ENCODE measurements around the genes DNAJB1 and AKAP8L.

DNA sequence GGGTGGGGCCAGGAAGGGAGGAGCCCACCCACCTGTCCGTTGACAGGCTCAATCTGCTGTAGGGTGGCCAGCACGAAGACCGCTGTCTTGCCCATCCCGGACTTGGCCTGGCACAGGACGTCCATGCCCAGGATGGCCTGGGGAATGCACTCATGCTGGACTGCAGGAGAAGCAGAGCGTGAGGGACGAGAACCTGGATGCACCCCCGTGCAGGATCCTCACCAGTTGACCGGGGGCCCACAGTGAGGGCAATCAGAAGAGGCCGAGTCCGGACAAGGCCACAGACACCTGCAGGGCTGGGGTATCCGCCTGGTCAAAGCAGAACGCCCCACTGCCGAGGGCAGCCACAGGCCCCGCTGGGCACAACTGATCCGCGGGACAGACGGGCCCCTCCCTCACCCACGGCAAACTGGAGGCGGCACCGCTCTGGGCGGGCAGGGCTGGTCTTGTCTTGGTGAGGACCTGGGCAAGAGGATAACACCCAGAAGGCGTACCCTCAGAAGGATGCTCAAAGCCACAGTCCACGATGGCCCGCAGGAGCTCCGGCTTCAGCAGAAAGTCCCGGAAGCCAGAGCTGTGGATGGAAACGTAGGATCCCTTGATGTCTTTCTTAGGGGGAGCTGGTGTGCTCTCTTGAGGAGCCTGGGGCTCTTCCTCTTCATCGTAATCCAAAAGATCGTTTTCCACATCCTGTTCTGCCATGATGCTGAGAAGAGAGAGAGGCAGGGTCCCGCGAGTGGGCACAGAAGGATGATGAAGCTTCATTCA, 6.4 kb downstream of the DDX39A start:
- PRO-cap = no peak
- RAMPAGE, long total RNA = no peak

- PRO-cap = no peak
- RAMPAGE, long total RNA = no peak
Observed at GRCh38 chr19:14431838-14432358, 1.2 kb upstream of the PKN1 start.

DNA sequence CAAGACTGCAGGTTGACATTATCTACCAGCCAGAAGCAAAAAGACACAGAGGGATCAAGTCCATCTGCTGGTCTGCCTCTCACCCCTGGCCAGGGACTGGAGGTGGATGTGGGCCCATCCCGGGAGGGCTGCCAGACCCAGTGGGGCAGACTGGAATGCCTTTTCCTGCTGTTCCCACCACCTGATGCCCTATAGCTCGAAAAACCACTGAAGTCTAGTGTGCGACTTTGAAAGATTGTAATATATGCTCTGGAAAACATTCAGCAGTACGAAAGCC, 2.7 kb downstream of the DNAJB1 start:
- PRO-cap = no peak
- RAMPAGE, long total RNA = no peak

- PRO-cap = unidirectional peak, minus-strand start at chr19:14518394; bidirectional peak, plus-strand start at chr19:14518739, minus-strand start at chr19:14518420
- RAMPAGE, long total RNA = start-site peak on the minus strand at chr19:14518385-14518400, 347 and 47 reads in 2 replicates
Observed at GRCh38 chr19:14517761-14518548, at the start of gene DNAJB1. Gene DNAJB1 (minus strand): TSS chr19:14518397.

DNA sequence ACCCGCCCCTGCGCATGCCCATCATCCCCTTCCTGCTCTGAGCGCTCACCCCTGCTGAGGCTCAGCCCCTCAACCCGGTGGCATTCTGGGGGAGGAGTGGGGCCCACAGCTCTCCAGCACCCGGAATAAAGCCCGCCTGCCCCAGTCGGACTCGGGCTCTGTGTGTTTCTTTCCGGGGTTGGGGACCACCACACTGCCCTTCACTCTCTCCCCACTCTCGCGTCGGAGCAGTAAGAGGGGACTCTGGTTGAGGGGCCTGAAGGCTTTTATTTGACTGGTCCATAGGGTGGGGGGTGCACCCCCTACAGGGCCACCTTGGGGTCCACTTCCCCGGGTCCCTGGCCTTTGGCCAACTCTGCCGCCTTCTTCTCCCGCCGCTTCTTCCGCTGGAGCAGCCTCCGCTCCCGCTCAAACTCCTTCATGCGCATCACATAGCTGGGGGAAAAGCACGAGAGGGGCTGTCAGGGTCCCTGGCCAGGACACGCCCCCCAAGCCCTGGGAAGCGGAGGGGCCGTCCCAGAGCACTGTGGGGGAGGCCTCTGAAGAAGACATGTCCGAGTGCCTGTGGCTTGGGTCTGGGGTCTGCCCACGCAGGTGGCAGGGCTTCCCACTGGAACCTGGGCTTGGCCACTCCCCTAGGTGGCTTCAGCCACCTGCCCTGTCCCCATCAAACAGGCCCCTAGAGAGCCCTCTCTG, 5.9 kb downstream of the NDUFB7 start:
- PRO-cap = no peak
- RAMPAGE, long total RNA = no peak

GRCh38 chr19:14735044-14735866, 43.1 kb downstream of the ADGRE2 start:
- PRO-cap = no peak
- RAMPAGE, long total RNA = no peak

DNA sequence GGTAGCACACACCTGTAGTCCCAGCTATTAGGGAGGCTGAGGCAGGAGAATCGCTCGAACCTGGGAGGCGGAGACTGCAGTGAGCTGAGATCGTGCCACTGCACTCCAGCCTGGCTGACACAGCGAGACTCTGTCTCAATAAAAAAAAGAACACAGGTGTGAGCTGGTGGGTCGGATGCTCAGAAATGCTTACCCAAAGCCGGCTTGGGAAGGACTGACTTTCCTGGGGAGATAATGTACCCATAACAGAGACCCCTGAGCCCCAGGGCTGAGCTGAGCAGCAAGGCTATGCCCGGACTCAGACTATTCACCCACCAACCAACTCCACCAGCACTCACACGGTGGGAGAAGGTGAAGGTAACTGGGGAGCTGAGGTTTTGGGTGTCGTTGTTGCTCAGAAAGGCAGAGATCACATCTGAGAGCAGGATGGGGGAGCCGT, 23.0 kb downstream of the ADGRE2 start:
- PRO-cap = no peak
- RAMPAGE, long total RNA = no peak

- PRO-cap = no peak
- RAMPAGE, long total RNA = no peak
Observed at GRCh38 chr19:14809406-14810297, 25.3 kb downstream of the OR7A5 start.

DNA sequence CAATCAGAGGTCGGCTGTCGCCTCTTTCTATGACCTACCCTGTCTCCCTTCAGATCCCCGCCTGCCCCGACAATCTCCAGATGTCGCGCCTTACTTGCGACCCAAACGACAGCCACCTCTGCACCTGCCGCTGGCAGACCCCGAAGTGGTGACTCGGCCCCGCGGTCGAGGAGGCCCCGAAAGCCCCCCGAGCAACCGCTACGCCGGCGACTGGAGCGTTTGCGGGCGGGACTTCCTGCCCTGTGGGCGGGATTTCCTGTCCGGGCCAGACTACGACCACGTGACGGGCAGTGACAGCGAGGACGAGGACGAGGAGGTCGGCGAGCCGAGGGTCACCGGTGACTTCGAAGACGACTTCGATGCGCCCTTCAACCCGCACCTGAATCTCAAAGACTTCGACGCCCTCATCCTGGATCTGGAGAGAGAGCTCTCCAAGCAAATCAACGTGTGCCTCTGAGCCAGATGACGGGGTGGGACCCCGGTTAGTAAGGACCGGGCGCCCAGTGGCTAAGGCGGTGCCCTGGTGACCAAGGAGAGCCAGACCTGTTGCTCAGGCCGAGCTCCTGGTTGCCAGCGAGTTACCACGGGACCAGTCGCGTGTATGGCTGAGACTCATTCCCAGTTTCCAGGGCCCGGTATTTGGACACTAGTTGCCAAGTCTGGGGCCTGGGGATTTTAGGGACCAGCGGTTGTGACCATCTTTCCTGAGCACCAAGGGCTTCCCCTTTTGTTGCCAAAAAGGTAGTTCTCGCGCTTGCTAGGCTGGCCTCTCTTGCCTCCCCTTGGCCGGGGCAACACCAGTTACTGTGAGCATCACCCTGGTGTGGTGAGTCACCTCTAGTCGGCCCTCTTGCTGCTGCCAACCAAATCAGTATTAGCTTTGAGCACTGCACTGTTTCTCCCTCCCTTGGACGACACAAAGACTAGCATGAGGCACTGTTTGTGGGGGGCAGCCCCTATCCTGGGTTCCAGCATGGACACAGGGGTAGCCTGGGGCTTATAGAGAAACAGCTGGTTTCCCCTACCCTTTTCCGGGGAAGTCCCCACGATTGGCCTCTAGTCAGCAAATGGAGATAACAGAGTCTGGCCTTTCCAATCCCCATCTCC, 6.7 kb downstream of the SYDE1 start:
- PRO-cap = no peak
- RAMPAGE, long total RNA = no peak

DNA sequence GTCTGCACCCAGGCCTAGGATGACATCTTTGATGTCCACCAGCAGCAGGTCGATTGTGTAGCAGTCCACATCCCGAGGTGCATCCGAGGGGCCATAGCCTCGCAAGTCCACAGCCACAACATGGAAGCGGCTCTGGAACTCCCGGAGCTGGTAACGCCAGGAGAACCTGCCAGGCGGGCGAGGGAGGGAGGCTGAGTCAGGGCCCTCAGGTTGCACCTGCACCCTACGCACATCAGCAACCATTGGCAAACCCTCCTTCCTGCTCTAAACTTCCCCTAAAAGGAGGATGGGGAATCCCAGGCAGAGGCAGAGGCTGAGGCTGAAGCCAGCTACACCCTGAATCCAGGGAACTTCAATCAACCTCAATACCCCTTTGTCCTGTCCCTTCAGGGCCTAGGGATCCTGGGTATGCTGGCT, 1.0 kb downstream of the EPHX3 start:
- PRO-cap = no peak
- RAMPAGE, long total RNA = no peak

- PRO-cap = no peak
- RAMPAGE, long total RNA = no peak
Observed at GRCh38 chr19:15231822-15232335, 369 bp downstream of the EPHX3 start.

GRCh38 chr19:15237872-15238497, 5.7 kb upstream of the EPHX3 start:
- PRO-cap = no peak
- RAMPAGE, long total RNA = no peak

DNA sequence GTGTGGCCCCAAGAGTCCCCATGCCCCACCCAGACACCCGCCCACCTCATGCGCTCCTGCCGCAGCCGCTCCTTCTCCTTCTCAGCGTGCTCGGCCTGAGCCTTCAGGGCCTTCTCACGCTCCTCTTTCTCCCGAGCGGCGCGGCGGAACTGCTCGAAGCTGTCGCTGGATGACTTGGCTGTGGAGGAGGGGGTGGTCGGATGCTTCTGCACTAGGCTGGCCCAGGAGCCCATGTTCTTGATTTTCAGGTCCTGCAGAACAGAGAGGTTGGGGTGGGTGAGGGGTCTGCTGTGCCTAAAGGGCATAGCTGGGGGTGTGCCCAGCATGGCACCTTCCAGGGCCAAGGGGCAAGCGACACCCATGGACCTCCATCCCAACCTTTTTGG, 6.8 kb upstream of the EPHX3 start:
- PRO-cap = no peak
- RAMPAGE, long total RNA = no peak

- PRO-cap = no peak
- RAMPAGE, long total RNA = no peak
Observed at GRCh38 chr19:15250926-15251472, 18.8 kb upstream of the EPHX3 start.

GRCh38 chr19:15286151-15286792, 46.1 kb downstream of the BRD4 start:
- PRO-cap = bidirectional peak, plus-strand start at chr19:15286503, minus-strand start at chr19:15286386
- RAMPAGE, long total RNA = no peak

DNA sequence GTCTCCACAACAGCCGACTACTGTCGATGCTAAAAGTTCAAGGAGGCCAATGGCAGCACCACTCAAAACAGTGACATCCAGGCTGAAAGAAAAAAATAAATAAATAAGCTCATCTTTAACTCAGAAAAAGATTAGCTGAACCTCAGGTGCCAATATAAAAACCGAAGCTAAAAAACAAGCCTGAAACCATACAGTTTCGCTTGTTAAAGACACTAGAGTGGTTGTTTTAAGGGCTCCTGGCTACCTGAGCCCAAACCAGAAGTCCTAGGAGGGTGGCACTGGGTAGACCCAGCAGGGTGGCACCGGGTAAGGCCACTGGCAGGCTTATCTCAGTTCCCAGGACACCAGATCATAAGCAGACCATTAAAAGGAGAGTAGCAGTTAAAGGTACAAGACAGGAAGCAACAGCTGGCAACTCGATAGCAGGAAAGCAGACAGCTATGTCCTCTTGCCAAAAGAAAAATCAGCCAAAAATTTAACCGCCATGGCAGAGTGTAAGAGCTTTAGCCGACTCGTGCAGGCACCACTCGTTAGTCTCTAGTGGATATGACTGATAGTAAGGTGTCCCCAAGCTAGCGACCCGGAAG, 39.2 kb downstream of the BRD4 start:
- PRO-cap = no peak
- RAMPAGE, long total RNA = no peak

- PRO-cap = no peak
- RAMPAGE, long total RNA = no peak
Observed at GRCh38 chr19:15374660-15375300, 4.8 kb downstream of the AKAP8 start.

- PRO-cap = no peak
- RAMPAGE, long total RNA = no peak
Observed at GRCh38 chr19:15417970-15418642, 682 bp downstream of the AKAP8L start.

GRCh38 chr19:15418643-15419451, at the start of gene AKAP8L:
Gene AKAP8L (minus strand): TSS chr19:15418988.
- PRO-cap = unidirectional peak, minus-strand start at chr19:15418988
- RAMPAGE, long total RNA = start-site peak on the minus strand at chr19:15418988-15419020, 90 and 74 reads in 2 replicates

- PRO-cap = no peak
- RAMPAGE, long total RNA = no peak
Observed at GRCh38 chr19:15452217-15453247, 2.8 kb upstream of the WIZ start.

Data from Karpas-422 (cell line).